NCI-H460 (cell line): ENCODE measurements around the genes TRIM8 and CNNM2.

DNA sequence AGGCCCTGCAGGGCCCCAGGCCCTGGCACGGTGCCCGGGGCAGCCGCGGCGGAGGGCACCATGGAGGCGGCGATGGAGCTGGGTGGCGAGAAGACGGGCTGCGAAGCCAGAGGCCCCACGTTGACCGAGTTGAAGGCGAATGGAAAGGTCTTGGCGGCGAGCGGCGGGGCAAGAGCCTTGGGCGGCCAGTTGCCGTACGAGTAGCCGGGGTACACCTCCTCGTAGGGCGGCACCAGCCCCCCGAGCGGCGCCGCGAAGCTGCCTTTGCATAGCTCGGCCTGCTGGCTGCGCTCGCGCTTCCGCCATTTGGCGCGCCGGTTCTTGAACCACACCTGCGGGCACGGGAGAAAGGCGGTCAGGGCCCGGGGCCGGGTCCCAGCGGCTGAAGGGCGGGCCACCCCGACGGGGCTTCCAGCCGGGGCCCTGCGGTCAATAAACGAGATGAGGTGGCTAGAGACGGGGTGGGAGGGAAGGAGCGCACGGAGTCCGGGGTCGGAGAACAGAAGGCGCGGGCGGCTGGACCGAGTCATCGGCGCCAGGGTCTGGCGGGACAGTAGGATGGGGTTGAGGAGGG, 4.8 kb downstream of the ELOVL3 start:
RAMPAGE:
- cytosol, long total RNA, result no peak
- long total RNA, result no peak
- nucleus, long total RNA, result no peak

RAMPAGE:
- cytosol, long total RNA, result no peak
- long total RNA, result no peak
- nucleus, long total RNA, result no peak
These were observed 13.2 kb upstream of the NFKB2 start for GRCh38 chr10:102382107-102382962.

DNA sequence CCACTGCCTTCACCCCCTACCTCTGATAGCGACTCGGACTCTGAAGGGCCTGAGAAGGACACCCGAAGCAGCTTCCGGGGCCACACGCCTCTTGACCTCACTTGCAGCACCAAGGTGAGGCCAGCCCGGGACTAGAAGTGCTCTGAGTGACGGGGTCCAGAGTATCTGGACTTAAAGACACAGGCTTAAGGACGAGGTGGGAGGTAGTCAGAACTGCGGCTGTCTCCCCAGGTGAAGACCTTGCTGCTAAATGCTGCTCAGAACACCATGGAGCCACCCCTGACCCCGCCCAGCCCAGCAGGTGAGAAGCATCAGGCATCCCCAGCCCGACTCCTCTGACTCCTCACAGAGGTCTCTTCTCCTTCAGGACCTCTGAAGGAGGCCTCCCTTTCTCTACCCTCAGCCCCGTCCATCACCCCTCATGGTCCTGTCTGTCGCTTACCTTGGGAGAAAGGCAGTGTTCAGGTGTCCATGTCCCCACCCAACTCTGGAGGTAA, 5.8 kb downstream of the NFKB2 start:
RAMPAGE:
- cytosol, long total RNA, result no peak
- long total RNA, result no peak
- nucleus, long total RNA, result no peak

RAMPAGE:
- cytosol, long total RNA, result no peak
- long total RNA, result no peak
- nucleus, long total RNA, result no peak
These were observed 10.6 kb downstream of the PSD start for GRCh38 chr10:102407743-102408683.

DNA sequence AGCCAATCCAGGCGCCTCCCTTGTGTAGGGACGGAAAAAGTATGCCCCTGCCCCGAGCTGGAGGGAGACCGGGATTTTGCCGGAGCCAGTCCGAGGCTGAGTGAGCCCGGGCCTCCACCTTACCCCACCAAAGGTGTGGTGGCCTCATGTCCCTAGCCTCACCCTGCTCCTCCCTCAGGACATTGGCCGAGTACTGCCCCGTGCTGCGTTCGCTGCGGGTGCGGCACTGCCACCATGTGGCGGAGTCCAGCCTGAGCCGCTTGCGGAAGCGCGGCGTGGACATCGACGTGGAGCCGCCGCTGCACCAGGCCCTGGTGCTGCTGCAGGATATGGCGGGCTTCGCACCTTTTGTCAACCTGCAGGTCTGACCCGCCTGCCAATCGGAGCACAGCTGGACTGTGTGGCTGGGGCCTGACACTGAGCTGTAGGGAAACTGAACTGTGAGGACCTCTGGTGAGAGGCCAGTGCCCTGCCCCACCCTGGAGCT, 2.0 kb downstream of the FBXL15 start:
RAMPAGE:
- cytosol, long total RNA, result no peak
- long total RNA, result no peak
- nucleus, long total RNA, result no peak

RAMPAGE:
- cytosol, long total RNA, result no peak
- long total RNA, result no peak
- nucleus, long total RNA, result no peak
These were observed 30.8 kb upstream of the TRIM8 start for GRCh38 chr10:102613398-102613941.

RAMPAGE:
- cytosol, long total RNA, result no peak
- long total RNA, result no peak
- nucleus, long total RNA, result no peak
These were observed 16.7 kb upstream of the TRIM8 start for GRCh38 chr10:102627175-102628302.

GRCh38 chr10:102628303-102628672, 16.0 kb upstream of the TRIM8 start:
RAMPAGE:
- cytosol, long total RNA, result no peak
- long total RNA, result no peak
- nucleus, long total RNA, result no peak

GRCh38 chr10:102642241-102642633, 2.0 kb upstream of the TRIM8 start:
RAMPAGE:
- cytosol, long total RNA, result no peak
- long total RNA, result no peak
- nucleus, long total RNA, result no peak

GRCh38 chr10:102643985-102644795, at the start of gene TRIM8:
TRIM8 (plus strand) TSS chr10:102644479.
RAMPAGE:
- cytosol, long total RNA, result no peak
- long total RNA, result no peak
- nucleus, long total RNA, result no peak

GRCh38 chr10:102673826-102674555, 29.7 kb downstream of the TRIM8 start:
RAMPAGE:
- cytosol, long total RNA, result no peak
- long total RNA, result no peak
- nucleus, long total RNA, result no peak

DNA sequence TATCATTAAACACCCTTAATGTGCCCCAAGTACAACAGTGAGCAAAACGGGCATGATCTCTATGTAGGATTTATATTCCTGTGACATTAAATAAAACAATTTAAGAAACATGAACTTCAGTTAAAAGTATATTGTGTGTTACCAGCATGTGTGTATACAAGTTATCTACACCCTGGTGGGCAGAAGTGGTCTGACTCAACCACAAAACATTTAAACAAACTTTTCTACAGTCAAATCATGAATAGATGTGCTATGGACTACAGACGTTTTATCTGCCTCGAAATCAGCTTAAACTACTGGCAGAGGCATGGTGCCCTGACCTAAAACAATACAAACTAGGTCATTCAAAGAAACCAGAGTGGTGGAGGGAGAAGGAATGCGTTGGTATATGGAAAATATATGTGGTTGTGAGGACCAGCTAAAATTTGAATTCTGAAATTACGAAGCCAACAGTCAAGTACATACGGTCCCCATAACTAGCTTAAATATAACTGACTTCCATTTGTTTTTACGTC, 3.6 kb downstream of the ARL3 start:
RAMPAGE:
- cytosol, long total RNA, result no peak
- long total RNA, result no peak
- nucleus, long total RNA, result no peak

DNA sequence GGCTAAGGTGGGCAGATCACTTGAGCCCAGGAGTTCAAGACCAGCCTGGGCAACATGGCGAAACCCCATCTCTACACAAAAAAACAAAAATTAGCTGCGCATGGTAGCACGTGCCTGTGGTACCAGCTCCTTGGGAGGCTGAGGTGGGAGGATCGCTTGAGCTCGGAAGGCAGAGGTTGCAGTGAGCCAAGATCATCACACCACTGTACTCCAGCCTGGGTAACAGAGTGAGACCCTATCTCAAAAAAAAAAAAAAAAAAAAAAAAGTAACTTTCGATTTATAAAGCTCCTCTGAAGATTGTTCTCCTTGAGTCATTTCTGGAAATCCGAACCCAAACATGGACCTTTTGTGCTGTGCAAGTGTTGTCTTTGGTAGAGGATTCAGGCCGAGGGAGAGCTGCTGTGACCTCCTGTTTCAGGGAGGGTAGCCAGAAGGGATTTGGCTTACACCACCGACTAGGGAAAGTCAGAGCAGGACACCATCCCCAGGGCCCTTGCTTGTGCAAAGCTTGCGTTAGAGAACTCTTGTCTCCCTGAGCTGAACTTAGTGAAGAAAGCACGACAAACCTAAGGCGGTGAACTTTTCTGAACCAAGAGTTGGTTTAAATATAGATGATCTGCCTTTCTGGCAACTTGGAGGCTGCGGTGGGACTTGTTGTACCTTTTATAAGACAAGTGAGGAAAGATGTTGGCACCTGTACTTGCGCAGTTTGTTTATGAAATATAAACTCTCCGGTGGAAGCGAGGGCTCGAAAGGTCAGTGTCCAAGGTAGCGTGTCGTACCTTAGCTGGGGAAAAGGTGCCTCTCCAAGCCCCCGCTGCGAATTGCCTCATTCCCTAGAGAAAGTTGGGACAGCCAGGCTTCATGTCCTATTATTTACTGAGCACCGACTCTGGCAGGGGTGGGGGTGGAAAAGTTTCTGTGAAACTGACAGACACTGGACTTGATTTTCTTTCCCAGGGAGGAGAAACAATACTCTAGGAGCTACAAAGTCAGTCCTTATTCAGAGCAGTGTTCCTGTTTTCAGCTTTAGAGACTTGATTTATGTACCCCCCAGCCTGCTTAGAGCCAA, 31.5 kb downstream of the WBP1L start:
RAMPAGE:
- cytosol, long total RNA, result no peak
- long total RNA, result no peak
- nucleus, long total RNA, result no peak

RAMPAGE:
- cytosol, long total RNA, result no peak
- long total RNA, result no peak
- nucleus, long total RNA, result no peak
These were observed 36.5 kb downstream of the WBP1L start for GRCh38 chr10:102780077-102780763.

DNA sequence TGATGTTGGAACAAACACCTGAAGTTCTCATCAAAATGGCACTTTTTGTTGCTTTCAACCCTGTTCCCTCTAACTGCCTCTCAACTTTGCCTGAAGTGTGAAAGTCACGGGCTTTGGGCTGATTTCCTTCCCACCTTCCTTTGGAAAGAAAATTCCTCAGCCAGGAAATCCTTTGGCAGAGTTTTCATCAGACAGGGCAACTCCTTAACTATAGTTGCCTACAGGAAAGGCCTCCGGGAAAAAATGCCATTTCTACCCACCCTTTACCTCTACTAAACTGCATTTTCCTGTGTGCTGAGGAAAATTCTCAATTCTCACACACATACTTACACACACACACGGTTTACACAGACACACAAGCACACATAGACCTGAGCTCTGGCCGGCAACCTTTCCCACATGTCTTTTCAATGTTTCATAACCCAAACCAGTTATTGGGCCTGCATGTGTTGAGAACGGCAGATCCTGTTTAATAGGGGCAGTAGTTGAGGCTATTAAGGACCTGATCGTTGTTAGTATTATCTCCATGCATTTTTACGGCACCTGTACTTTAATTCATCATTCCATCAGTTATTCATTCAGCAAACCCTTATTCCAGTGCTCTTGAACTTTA, 36.4 kb downstream of the CYP17A1 start:
RAMPAGE:
- cytosol, long total RNA, result no peak
- long total RNA, result no peak
- nucleus, long total RNA, result no peak

RAMPAGE:
- cytosol, long total RNA, result no peak
- long total RNA, result no peak
- nucleus, long total RNA, result no peak
These were observed at the start of gene CNNM2 for GRCh38 chr10:102917851-102918843. CNNM2 (plus strand) TSS chr10:102918294.

RAMPAGE:
- cytosol, long total RNA, result no peak
- long total RNA, result no peak
- nucleus, long total RNA, result no peak
These were observed 53.1 kb downstream of the NT5C2 start for GRCh38 chr10:103139899-103140543.

DNA sequence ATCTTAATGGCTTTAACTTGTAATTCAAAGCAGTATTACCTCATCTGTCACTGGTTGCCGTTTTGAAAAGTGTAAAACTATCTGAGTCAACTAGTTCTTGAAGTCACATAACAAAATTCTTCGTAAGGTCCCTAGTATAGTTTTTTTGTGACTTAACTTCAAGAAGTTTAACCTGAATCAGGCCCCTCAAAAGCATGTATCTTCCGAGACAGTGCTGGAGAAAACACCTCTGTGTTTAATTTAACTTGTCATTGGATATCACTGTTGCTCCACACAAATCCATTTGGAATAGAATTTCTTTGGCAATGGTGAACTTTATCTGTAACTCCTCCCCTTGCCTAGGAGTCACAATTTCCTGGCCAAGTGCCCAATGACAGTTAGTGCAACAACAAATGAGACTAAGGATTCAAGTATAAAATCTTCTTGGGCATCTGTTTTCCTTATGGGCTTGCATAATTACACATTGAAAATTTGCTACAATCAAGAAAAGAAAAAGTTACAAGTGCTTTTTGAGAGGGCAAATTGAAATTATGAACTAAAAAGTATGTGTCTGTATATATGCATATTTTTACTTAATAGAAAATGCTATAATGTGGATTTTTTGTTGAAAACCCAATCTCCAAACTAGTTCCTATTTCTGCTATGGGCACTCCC, 47.0 kb downstream of the NT5C2 start:
RAMPAGE:
- cytosol, long total RNA, result no peak
- long total RNA, result no peak
- nucleus, long total RNA, result no peak

GRCh38 chr10:103152976-103153841, 39.9 kb downstream of the NT5C2 start:
RAMPAGE:
- cytosol, long total RNA, result no peak
- long total RNA, result no peak
- nucleus, long total RNA, result start-site peak on the minus strand at chr10:103153325-103154013, 32 and 14 reads in 2 replicates

DNA sequence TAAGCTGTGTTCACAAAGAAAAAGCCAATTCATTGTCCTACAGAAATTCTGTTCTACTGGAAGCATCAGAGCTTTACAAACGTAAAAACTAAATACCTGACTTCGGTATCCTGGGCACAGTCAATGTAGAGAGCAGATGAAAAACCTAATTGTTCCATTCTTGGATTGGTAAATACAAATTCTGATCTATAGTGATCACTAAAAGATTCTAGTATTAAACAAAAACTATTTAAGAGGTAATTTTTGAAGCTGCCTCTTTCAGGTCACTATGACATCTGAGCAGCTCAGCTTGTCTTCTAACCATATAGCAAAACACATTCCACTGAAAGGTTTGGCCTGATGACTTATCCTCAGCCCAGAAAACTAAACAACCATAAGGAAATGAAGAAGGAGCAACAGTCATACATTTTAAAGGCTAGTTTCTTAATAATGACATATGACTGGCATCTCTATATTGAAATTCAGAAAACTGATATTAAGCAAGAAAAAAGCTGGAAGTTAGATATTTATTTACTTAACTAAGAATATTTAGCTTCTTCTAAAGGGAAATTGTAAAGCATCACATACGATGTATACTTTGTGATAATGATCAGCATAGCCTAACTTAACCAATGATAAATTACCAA, 24.7 kb downstream of the NT5C2 start:
RAMPAGE:
- cytosol, long total RNA, result no peak
- long total RNA, result no peak
- nucleus, long total RNA, result no peak